HTERT-HM (cell line): ENCODE data around the gene SEL1L2.

DNA sequence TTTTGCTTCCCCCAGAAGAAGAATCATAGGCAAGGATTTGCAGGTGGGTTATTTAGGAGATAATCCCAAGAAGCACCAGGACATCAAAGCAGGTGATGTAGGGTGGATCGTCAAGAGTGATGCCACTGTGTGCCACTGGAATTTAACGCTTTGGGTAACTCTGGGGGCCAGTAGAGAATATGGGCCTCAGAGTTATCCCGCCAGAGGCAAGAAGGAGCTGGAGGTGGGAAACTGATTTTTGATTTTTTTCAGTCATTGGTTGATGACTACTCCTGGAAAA, 368.5 kb downstream of the BTBD3 start:
- RRBS = no CpG with 5 or more reads among the region's 3 CpGs

- RRBS = no CpG with 5 or more reads among the region's 4 CpGs
These were observed 426.5 kb upstream of the SPTLC3 start for GRCh38 chr20:12582276-12582589.

- RRBS = no CpG with 5 or more reads among the region's 9 CpGs
These were observed 1.2 kb downstream of the SPTLC3 start for GRCh38 chr20:13009613-13010685.

GRCh38 chr20:13452931-13453151, 185.9 kb downstream of the TASP1 start:
- RRBS = no CpG with 5 or more reads among the region's 2 CpGs

DNA sequence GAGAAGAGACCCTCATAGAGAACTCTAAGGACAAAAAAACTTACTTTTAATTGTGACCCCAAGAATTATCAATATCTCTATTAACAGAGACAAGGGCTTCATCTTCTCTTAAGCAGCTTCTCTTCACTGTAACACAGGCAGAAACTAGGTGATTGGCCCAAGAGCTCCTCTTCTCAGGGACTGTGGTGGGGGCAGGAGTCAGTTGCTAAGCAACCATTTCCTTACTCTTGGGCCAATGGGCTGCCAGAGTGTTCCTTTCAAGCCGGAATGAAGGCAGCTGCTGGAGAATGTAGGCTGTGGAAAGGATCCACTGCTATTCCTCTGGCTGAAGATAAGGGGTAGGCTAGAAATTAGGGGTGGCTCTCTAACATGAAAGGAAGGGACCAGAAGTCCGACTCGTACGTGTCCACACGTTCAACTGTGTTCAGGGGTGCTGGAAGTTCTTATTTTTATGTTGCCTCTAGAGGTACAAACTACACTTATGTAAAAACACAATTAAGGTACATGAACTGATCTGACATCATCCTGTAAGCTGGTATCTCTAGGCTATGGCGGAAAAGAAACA, at the start of gene SEL1L2:
Gene SEL1L2, minus strand, starts transcription at position 182 of the 565 bp plus-strand sequence.
- RRBS = no CpG with 5 or more reads among the region's 6 CpGs

GRCh38 chr20:14984812-14985499, 647.5 kb upstream of the FLRT3 start:
- RRBS = no CpG with 5 or more reads among the region's 3 CpGs

- RRBS = no CpG with 5 or more reads among the region's 14 CpGs
These were observed 873.8 kb downstream of the KIF16B start for GRCh38 chr20:15699337-15700034.

DNA sequence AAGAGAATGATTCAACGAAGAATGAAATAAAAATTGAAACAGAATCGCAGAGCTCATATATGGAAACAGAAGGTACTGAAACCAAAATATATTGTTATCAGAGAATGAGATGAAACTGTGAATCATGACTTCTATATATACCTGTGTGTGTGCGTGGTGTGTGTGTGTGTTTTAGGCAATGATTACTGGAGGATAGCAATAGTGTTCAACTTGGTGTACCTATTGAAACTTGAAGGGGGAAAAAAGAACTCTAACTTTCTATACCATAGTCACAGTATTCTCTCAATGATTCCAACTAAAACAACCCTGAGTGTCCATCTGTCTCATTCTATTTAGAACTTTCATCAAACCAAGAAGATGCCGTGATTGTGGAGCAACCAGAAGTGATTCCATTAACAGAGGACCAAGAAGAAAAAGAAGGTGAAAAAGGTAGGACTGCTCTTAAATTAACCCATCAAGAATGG, 586.5 kb downstream of the KIF16B start:
- RRBS = no CpG with 5 or more reads among the region's 4 CpGs

- RRBS = no CpG with 5 or more reads among the region's 5 CpGs
These were observed 97.9 kb downstream of the KIF16B start for GRCh38 chr20:16475307-16475722.

- RRBS = no CpG with 5 or more reads among the region's 7 CpGs
These were observed 12.2 kb upstream of the DSTN start for GRCh38 chr20:17557426-17558270.

DNA sequence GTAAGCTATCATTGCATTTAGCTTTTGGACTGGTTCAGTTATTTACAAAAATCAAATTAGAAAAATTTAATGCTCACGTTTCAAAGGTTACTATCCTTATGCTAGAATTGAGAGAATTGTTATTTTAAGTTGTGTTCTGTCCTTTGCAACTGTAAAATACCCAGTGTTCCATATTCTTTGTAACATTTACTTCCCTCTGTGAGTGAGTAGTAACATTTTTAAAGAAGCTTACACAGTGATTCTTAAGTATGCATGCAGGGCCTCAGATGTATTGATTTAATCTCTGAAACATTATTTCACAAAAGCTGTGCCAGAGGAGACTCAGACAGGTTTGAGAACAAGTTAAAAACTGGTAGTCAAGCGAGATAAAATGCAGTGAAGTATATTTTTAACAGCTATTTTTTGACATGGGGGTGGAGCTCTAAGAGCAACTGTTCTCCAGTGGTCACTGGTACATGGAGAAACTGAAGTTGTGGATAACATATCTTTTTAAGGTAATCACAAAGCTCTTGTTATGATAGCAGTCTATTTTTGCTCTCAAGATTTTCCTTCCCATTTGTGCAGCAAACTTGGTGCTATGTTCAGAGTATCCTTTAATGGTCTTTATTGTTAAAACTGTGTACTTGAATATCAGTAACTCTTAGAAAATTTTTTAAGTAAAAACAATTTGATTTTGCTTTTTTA, 20.3 kb downstream of the DSTN start:
- RRBS = no CpG with 5 or more reads among the region's 2 CpGs

GRCh38 chr20:17610277-17611391, 40.8 kb downstream of the DSTN start:
- RRBS = 44% methylated on average over 2 of the region's 23 CpGs

- RRBS = 49% methylated on average over 7 of the region's 27 CpGs
These were observed 45.3 kb downstream of the DSTN start for GRCh38 chr20:17614919-17615745.

DNA sequence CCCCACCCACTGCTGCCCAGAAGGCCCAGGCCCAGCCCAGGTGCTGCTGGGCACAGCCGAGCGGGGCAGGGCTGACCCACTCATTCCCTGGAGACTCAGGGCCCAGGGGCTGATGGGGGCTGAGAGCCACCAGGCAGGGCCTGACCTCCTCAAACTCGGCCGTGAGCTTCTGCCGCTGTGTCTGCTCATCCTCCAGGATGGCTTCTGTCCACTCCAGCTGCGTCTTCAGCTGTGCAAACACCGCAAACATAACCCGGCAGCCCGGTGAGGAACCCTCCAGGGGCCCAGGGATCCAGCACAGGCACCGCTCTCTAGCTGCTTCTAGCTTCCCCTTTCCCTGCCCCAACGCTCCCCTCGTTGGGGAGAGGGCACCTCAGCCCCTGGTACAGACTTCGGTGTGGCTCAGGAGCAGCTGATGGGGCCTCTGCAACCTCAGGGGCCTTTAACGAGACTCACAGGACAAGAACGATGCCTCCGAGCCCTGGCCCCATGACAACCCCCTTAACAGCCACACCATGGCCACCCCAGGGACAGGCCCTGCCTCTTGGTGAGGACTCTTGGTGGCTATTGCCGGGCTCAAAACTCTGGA, 46.0 kb downstream of the DSTN start:
- RRBS = no CpG with 5 or more reads among the region's 17 CpGs

DNA sequence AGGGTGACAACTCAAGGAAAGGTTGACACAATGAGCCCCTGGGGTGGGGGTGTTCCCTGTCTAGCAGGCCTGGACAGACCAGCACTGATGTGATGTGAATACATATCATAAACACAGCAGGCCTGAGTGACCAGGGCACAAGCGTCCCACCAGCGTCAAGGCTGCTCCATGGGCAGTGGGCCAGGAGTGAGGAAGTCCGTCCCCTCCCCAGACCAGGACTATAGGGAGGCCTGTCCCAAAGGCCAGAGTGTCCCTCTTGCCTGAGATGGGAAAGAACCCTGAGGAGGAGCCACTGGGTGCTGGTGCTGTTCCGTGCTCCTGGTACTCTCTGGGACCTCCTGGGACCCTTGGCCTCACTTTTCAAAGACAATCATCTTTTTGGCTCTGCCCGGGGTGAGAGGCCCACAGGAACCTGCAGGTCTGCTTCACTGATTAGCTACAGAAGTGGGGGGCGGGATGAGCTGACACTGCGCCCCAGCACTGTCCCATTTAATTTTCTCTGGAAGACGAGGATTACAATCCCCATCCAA, 44.6 kb downstream of the RRBP1 start:
- RRBS = no CpG with 5 or more reads among the region's 8 CpGs

GRCh38 chr20:17681398-17682070, 508 bp downstream of the RRBP1 start:
- RRBS = 1% methylated on average over 75 of the region's 105 CpGs

DNA sequence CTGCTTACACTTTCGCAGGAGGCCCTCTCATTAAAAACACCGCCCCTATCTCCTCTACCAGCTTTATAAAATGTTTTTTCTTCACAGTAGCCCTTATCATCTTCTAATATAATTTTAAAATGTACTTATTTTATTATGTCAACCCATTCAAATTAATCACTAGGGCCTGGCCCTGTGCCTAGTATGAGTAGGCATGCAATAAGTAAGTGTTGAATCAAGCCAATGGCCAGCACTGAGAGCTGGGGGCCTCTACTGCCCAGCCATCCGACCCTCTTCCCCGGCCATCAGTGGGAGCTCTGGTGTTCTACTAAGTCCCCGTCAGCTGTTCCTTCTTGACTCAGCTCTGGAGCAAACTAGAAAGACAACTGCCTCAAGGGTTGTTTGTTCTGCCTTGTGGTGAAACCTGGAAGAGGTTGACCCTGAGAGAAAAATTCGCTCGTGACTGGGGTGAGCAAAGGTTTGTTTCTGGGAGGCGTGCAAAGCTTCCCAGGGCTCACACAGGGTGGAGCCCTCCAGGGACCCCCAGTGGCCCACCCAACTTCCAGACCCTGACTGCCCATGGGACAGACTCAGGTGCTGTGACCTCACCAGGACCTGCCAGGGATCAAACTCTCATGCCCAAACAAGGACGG, 50.2 kb downstream of the BANF2 start:
- RRBS = no CpG with 5 or more reads among the region's 9 CpGs

GRCh38 chr20:17823557-17824380, 124.0 kb downstream of the BANF2 start:
- RRBS = no CpG with 5 or more reads among the region's 11 CpGs

GRCh38 chr20:17873858-17874781, 94.5 kb downstream of the SNX5 start:
- RRBS = no CpG with 5 or more reads among the region's 12 CpGs

GRCh38 chr20:17882464-17882917, 86.1 kb downstream of the SNX5 start:
- RRBS = no CpG with 5 or more reads among the region's 9 CpGs